Retinal pigment epithelial cell (primary cell): ENCODE data around the gene PICALM.

DNA sequence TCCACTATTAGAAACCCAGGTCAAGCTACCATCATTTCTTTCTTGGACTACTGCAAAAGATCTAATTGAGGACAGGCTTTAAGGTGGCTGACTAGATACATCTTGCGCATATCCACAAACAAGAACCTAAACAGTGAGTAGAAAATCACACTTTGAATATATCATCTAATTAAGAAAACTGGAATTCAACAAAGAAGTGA lies 1040.5 kb downstream of the FAM181B start:
- RRBS: no CpG with 5 or more reads among the region's 1 CpG

- RRBS: no CpG with 5 or more reads among the region's 4 CpGs
Measured at GRCh38 chr11:82790992-82791761, 57.5 kb upstream of the FAM181B start.

- RRBS: no CpG with 5 or more reads among the region's 17 CpGs
Measured at GRCh38 chr11:82996987-82997859, 74.5 kb downstream of the RAB30 start.

DNA sequence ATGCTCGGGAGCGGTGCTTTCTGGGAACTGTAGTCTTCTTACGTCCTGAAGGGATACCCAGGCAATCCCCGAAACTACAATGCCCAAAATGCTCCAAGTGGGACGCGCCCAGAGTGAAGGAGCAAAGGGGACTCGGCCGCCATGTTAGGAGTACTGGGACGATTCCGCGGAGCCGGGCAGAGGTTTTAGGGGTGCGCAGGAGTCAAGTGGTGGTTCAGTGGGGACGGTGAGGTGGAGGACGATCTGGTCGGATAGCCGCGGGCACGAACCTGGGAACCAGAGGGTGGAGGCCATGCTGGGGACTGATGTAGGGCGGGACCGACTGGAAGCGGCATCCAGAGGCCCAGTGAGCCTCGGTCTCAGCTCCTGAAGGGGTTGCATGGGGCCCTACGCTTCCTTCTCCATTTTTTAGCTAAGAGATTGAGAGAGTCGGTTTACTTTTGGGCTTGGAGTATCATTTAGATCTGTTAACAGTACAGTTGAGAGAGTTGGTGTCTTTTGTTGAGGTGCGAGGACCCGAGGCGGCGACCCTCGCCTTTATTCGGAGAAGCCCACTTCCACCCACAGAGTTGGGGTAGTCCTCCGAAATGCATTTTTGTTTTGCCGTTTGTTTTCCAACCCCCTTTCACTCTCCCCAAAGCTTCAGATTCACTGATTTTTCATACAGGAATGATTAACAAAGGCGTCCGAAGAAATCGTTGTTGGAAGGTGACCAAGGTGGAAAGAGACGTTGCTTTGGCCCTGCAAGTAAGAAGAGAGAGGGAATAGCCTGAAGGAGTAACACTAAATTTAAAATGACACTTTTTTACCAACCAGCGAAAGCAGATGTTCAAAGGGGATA lies 479 bp upstream of the RAB30 start:
- RRBS: no CpG with 5 or more reads among the region's 38 CpGs

DNA sequence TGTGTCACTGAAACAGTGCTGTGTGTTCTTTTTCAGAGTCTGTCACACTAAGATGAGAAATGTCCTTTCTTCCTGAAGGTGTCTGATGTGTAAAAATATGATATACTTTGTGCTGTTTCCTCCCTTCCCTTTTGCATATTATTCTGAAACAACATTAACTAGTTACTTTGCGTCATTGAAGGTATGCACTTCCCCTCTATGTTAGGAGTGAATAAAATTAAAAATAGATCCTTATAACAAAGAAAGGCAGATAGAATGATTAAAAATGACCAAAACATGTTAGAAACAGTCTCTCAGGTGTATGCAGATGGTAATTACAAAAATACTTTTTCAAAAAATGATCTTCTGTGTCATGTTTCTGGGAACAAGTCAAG lies 1.6 kb upstream of the RAB30 start:
- RRBS: no CpG with 5 or more reads among the region's 1 CpG

- RRBS: no CpG with 5 or more reads among the region's 15 CpGs
Measured at GRCh38 chr11:85628707-85629735, 628 bp downstream of the TMEM126B start.

DNA sequence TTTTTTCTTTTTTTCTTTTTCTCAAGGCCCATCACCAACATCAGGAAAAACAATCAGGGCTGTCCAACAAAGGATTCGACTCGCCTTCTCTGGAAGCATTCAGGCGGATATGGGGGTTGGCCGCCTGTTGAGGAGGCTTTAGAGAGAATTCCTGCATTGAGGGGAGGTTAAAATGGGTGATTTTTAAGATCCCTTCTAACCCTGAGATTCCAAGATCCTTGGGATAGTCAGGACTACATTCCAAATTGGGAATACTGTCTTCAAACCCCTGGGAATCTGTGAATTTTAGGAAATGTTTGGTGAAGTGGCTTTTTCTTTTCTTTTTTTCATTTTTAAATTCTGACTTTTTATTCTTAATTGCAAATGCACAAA lies 33.5 kb upstream of the CCDC89 start:
- RRBS: no CpG with 5 or more reads among the region's 4 CpGs

DNA sequence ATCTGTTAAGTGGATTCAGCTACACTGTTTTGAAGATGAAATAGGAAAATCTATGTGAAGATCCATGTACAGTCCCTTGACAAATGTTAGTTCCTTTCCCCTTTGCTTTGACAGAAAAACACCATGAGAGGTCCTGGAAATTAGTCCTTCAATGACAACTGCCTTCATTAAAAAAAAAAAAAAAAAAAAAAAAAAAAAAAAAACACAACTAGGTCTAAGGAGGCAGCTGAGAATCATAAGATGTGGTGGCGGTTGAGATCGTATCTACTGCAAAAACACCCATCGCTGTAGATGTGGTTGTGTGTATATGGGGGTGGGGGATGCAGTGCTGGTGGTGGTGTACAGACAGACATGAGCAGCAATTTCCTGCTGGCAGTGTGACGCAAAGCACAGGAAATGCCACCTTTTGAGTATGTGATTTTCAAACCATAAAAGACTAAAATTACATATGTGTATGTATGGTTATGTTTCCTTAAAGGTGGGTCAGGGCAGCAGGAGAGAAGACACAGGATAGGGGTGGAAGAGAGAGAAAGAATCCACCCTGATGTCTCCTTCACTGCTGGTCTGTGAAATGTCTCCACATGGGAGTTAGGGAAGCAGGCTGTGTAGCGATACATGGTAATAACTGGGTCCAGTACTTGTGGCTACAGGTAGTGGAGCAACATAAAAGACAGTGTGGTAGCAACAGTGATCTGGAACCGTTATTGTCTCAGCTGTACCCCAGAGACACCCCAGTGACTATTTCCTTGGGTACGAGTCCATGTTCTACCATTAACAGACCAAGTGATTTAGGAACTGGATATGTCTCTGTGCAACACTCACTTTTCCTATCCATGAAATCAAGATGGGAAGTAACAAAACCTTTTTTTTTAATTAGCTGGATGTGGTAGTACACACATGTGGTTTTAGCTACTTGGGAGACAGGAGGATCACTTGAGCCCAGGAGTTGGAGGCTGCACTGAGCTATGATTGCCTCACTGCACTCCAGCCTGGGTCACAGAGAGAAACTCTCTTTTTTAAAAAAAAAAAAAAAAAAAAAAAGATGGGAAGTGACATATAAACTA lies 57.9 kb downstream of the SYTL2 start:
- RRBS: no CpG with 5 or more reads among the region's 7 CpGs

DNA sequence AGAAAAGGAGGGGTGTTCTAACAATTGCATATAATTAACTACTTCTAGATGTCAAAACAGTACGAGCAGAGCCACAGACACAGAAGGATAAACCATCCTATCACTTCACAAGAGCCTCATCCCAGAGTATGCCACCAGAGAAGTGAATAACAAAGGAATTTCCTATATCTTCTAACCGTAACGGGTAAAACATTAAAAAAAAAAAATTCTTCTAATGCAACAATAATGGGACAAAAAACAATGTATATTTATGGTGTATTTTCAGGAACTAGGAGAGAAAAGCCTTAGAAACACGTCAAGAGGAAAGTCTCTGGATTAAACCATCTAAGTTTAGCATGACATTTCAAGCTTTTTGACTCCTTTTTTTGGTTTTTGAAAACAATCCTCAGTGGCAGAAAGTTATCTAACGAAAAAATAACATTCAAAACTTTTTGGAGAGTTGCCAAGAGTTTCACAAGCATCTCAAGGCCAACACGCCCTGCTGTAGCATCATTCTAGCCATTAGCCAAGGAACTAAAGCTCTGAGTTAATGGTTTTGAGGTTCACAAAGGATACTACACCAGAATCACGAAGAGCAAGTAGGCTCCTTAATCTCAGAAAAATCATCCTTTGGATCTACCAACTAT lies 94.9 kb downstream of the PICALM start:
- RRBS: no CpG with 5 or more reads among the region's 7 CpGs

DNA sequence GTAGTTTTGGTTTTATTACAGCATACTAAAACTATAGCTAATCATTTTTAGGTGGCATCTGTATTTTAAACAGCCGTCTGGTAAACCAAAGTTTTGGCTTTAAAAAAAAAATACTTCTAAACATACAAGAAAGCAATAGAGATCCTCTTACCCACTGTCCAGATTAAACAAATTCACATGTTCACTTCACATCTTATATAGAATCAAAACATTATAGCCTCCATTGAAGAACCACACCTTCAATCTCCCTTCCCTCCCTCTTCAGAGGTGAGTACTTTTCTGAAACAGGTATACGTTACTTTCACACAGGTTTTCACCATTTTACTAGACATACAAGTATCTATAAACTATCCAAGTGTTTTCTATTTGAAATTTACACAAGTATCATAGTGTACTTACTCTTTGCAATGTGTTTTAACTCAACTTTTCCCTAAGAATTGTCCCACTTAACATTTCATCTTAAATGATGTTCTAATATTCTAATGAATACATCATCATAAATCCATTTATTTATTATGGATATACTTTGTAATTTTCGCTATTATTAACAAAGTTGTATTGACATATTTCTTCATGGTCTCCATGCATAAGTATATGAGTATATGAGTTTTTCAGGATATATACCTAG lies 42.1 kb downstream of the PICALM start:
- RRBS: no CpG with 5 or more reads among the region's 3 CpGs

- RRBS: 1% methylated on average over 38 of the region's 68 CpGs
Measured at GRCh38 chr11:86068607-86069316, at the start of gene PICALM. Gene PICALM, minus strand, starts transcription at chr11:86069084.

- RRBS: no CpG with 5 or more reads among the region's 1 CpG
Measured at GRCh38 chr11:86177228-86177683, 67.3 kb upstream of the EED start.

- RRBS: no CpG with 5 or more reads among the region's 5 CpGs
Measured at GRCh38 chr11:86181321-86181801, 63.2 kb upstream of the EED start.

DNA sequence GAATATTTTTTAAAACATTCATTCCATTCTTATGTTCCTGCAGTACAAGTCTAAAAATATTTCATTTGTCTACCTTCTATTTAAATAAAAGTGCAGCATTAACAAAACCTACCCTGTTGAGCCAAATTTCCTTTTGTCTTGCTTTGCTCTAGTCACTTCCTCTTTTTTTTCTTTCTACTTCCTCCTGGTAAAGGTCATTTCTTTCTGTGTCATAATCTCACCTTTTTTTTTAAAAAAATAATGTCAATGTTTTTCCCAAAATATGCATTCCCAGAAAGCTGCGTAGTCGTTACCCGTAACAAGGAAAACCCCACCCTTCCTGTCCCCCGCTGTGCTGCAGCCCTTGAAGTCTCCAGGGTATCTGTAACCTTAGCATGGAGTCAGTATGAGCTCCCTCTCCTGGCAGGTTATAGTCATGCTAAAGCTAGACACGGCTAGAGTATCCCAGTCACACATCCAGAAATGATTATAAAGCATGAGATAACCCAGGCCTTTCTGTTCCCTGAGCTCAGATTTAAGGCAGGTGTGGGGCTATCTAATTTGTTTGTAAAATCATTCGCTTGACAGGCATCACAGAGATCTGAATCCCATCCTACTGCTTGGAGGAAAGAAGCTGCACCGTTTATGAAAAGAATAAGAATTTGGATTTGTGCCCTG lies 51.1 kb upstream of the EED start:
- RRBS: no CpG with 5 or more reads among the region's 7 CpGs

- RRBS: no CpG with 5 or more reads among the region's 1 CpG
Measured at GRCh38 chr11:86202070-86202380, 42.5 kb upstream of the EED start.

GRCh38 chr11:86449676-86450326 lies 75.1 kb downstream of the CCDC81 start:
- RRBS: no CpG with 5 or more reads among the region's 2 CpGs

GRCh38 chr11:86524378-86524693 lies 149.6 kb downstream of the CCDC81 start:
- RRBS: no CpG with 5 or more reads among the region's 1 CpG

GRCh38 chr11:86524694-86525147 lies 150.0 kb downstream of the CCDC81 start:
- RRBS: no CpG with 5 or more reads among the region's 2 CpGs